Measurements from ENCODE around the gene DDX60.

DNA sequence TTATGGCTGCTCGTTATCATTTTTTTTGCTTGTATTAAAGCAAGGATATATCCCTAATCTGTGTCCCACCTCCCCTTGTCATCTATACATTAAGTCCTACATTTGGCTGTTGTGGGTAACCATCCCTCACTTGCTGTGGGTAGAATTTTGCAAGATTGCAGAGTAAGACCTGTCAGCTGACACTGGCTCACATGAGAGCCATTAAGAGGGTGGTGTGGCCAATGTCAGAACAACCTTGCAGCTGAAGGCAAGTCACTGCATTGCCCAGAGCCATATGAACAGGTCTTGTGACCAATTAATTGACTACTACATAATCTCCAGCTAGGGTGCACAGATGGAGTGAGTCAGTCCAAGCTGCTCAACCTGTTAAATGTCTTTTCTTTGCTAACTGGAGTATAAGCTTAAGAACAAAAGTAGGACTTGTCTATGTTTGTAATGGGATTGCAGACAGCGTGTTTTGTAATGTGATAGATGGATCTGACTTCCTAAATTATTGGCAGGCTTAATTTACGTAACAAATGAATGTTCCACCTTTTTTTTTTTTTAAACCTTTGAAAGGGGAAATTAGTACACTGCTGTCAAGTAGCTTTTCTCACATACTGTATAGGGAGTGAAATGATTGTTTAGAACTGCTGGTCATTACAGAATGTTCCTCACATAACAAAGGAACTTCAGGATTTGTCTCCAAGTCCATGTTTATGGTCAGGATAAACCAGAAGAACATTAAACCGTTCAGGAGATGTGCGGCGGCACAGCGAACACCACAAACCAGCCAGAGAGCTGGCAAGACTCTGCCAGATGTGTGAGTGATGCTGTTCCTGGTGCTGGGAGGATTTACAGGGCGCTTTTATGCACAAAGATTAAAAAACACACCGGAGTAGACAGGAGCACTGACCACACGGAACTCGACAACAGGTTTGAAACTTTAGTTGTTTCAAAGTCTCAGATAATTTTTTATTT is 37.0 kb downstream of the FNIP2 start:
- RRBS: no CpG with 5 or more reads among the region's 11 CpGs

GRCh38 chr4:158814104-158814800 is 45.4 kb downstream of the FNIP2 start:
- RRBS: no CpG with 5 or more reads among the region's 3 CpGs

GRCh38 chr4:158841243-158841868 is 72.5 kb downstream of the FNIP2 start:
- RRBS: no CpG with 5 or more reads among the region's 6 CpGs

DNA sequence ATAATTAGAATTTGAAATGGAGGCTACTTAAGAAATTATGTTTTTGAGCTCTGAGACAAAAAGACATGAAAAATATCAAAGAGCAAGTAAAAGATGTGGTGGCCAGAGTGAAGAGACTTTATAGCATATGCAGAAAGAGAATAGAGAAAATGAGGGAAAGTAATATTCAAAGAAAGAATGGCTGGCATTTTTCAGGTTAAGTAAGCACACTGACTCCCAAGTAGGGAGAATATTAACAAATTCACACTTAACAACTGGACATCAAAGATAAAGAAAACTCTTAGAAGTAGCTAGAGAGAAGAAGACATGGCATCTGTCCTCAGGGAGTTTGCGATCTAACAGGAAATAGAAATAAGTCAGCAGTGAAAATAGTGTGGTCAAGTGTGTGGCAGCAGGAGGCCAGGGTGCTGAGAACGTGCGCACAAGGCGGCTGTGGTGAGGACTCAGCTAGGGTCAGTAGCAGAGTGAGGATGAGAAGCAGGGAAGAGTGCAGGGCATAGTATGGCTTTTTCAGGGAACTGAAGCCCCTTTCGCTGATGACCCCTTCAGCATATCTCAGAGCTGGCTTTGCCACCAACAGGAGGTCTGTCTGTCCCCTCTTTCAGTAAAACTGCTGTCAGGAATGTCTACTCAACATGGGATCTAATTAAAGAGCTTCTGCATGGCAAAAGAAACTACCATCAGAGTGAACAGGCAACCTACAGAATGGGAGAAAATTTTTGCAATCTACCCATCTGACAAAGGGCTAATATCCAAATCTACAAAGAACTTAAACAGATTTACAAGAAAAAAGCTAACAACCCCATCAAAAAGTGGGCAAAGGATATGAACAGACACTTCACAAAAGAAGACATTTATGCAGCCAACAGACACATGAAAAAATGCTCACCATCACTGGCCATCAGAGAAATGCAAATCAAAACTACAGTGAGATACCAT is 110.4 kb downstream of the FNIP2 start:
- RRBS: no CpG with 5 or more reads among the region's 5 CpGs

GRCh38 chr4:158891236-158891937 is 122.6 kb downstream of the FNIP2 start:
- RRBS: no CpG with 5 or more reads among the region's 7 CpGs

DNA sequence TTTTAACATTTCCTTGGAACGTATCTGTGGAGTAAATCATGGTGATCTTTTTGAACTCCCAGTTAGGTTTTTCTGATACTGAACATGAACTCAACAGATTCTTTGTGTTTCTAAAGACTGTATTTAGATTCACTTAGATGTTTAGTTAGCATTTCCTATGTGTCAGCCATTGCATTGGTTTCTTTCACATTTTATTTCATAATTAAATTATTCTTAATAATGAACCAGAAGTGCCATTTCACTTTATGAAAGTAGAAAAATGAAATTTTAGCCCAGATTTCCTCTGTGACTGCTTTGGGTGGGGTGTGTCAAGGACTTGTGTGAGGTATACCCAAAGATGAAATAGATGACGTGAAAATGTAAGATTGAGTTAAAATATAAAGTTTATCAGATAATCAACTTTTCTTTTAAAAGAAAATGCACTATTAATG is 160.0 kb downstream of the RAPGEF2 start:
- RRBS: no CpG with 5 or more reads among the region's 2 CpGs

GRCh38 chr4:159367081-159367561 is 264.2 kb downstream of the RAPGEF2 start:
- RRBS: no CpG with 5 or more reads among the region's 8 CpGs

- RRBS: no CpG with 5 or more reads among the region's 8 CpGs
Observed at GRCh38 chr4:159382727-159383359, 280.0 kb downstream of the RAPGEF2 start.

DNA sequence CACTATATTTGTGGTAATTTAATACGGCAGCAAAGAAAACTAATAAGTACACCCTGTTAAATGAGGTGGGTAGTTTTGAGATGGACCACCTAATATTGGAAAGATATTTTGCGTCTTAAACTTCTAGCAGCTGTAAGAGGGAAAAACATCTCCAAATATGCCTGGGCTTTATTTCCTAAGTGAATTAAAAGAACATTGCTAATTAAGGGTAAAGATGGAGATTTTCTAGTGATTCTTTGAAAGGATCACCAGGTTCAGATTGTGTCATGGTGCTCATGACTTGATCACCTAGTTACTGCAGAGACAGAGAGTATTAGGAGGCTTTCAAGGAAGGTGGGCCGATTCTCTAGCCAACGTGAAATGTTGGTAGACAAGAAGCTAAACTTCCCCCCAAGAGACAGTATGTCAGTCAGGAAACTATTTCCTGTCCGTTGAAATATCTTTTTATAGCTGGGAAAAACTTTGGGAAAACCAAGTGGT is 295.1 kb downstream of the RAPGEF2 start:
- RRBS: no CpG with 5 or more reads among the region's 5 CpGs

DNA sequence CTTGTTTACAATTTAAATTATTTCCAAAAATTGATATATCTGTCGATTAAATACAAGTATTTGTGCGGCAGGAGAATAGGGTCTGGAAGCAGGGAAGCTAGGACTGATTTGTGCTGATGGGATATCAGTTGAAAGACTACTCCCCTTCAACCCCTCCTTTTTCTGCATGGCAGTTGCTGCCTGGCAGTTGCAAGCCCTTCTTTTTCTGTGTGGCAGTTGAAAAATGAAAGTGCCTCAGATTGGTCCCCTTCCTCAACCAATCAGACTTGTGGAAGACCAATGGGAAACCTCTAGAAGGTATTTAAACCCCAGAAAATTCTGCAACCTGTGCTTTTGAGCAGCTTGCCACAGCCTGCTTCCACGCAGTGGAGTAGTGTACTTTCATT is 1.6 kb upstream of the TMA16 start:
- RRBS: no CpG with 5 or more reads among the region's 3 CpGs

DNA sequence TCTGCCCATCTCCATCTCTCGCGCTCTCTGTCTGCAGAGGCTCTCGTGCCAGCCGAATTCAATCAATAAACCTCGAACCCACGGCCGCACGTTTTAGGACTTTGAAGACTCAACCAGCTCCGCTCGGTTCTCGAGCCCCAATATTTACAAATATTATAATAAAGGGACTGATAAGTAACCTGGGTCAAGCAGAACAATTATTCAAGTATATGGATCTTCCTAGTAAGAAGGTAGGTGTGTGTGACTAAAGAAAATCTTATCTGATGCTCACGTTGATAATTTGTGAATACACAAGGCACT is 186.2 kb downstream of the MARCHF1 start:
- RRBS: no CpG with 5 or more reads among the region's 12 CpGs

DNA sequence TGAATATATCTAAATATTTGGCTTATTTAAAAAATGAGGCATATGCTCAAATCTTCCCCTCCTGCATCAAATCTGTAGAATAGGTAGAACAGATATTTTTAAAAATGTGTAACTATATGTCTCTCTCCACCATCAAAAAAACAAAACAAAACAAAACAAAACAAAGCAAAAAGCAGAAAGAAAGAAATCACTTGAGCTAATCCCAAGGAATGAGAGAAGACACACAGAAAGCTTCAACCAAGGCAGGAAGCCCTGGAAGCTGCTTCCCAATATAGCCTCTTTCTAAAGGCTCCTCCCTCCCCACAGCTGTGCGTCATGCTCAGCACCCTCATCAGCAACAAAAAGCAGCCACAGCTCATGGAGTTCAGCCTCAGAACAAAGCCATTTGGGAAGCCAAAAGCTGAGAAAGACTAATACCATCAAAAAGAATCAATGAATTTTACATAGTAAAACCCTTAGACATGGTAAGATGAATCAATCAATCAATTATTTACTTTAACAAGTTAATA is 131.6 kb downstream of the MARCHF1 start:
- RRBS: no CpG with 5 or more reads among the region's 1 CpG

GRCh38 chr4:165238346-165238972 is 31.1 kb downstream of the KLHL2 start:
- RRBS: no CpG with 5 or more reads among the region's 4 CpGs

- RRBS: no CpG with 5 or more reads among the region's 9 CpGs
Observed at GRCh38 chr4:165292946-165293569, 13.6 kb upstream of the GK3 start.

GRCh38 chr4:165487209-165487796 is 108.5 kb downstream of the CPE start:
- RRBS: no CpG with 5 or more reads among the region's 3 CpGs

GRCh38 chr4:166045661-166045930 is 172.6 kb downstream of the TLL1 start:
- RRBS: no CpG with 5 or more reads among the region's 5 CpGs

DNA sequence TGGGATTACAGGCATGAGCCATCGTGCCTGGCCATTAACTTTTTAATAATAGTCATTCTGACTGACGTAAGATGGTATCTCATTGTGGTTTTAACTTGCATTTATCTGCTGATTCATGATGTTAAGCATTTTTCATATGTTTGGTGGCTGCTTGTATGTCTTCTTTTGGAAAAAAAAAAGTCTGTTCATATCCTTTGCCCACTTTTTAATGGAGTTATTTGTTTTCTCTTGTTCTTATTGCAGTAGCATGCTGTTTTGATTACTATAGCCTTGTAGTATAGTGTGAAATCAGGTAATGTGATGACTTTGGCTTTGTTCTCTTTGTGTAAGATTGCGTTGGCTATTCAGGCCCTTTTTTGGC is 45.9 kb downstream of the ANXA10 start:
- RRBS: no CpG with 5 or more reads among the region's 3 CpGs

DNA sequence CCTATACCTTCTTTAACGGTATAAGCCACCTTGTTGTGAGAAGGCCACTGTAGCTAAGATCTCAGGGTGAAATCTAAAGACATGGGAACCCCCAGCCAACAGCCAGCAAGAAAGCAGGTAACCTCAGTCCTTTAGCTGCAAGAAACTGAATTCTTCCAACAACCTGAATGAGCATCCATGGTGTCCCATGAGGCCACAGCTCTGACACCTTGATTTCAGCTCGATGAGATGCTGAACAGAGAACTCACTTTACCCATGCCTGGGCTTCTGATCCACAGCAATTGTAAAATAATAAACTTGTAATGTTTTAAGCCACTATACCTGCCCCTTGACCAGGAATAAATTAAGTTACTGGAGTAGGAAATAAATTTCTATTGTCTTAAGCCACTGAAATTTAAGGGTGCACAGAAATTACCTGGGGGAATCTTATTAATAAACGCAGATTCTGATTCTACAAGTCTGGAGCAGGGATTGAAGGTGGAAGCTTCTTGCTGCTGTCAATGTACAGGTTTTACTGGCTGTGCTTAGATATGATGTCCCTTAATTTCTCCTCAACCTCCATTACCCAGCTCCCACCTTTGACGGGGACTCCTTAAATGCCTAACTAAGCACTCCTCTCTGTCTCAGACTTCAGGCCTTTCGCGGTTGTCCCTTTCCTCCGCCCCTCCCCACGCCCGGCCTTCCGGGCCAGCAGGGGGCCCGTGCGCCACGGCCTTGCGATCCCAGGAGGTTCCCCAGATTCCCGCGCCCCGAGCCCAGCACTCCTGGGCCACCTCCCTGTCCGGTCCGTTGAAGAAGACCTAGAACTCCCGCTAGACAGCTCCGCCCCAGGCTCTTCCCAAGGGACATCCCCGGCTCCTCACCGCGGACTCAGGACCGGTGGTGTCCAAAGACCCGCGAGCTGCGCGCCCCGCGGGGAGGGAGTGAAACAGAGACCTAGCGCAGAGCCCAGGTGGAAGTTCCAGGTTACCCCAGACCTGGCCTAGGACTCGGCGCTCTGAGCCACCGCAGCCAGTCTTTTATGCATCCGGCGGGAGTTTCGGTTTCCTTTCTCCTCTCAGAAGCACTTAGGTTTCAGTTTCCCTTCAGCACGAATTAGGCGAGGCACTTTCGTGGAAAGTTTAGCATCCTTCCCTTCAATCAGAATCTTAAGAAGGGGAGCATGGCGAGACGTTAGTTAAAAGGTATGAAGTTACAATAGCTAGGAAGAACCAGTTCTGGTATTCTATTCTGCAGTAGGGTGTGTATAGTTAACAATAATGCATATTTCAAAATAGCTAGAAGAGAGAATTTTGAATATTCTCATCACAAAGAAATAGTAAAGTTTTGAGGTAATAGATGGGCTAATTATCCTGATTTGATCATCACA is at the start of gene DDX60:
Gene DDX60, minus strand, starts transcription at position 994 of the 1,369 bp plus-strand sequence.
- RRBS: 6% methylated on average over 11 of the region's 43 CpGs

DNA sequence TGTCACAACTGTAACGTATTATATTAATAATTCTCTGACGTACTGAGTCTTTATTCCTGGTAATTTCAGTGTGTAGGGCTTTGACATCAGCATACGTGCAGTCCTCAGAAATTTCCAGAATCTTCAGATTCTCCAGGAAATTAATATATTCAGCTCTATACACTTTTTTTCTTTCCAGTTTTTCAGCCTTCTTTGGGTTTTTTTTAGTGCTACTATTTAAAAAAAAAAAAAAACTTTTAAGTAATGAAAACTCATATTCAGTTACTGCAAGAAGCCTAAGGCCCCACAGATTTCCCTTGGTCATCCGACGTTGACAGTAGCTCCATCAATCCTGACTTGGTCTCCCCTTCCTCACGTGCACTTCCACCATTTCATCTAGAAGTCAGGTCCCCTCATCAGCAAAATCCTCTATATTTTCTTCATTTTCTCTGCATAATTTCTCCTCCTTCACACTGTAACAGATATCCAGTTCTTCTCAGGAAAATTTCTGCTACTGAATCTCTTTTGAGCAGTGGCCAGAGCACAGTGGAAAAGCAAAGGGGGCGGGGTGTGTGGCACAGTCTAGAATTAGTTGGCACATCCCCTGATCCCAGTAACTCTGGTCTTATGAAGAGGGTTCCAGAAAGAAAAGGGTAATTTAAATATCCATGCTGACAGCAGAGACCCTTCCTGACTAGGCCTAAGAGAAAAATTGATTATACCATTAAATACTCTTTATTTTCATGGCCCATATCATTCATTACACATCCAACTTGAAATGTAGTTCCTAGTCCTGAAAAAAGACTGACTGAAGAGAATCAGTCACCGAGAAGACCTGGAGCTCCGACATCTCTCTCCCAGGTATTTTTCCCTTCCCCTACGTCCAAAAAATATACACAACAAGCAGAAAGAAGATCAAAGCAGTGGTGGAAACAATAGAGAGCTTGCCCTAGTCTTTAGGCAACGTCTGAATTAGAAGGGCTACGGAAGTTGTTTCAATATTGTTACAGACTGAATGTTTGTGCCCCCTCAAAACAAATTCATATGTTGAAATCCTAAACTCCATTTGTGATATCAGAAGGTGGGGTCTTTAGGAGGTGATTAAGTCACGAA is 77.7 kb upstream of the DDX60 start:
- RRBS: no CpG with 5 or more reads among the region's 13 CpGs

All from HL-60 (cell line).